Fibroblast of the aortic adventitia (primary cell): ENCODE results near the gene SPTLC3.

DNA sequence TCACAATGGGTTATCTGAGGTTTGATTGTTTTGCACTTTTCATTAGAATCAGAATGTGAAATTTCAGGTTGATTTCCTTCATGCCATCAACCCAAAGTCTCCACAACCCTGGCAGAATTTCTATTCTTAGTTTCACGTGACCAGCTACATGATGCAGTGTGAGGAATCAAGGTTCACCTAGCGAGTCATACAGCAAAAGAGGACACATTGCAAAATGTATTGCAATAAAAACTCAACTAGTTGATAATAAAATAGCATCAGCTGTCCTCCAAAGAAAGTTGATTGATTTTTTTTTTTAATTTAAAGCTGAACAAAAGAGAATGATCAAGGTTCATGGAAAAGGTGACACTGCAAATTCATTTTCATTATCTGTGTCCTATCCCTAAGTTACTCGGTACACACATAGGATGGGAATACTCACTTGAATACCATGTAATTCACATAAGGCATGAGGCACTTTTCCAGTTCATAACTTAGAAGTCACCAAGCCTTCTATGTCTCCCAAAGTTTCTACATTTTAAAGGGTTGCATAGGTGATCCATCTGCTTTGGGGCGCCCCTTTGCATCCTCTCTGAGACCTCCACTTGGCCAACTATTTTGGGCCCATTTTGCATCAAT is 2.1 kb downstream of the HAO1 start:
- CAGE, long polyA plus RNA = no peak

GRCh38 chr20:7981095-7981852 is 38.3 kb downstream of the TMX4 start:
- CAGE, long polyA plus RNA = no peak

DNA sequence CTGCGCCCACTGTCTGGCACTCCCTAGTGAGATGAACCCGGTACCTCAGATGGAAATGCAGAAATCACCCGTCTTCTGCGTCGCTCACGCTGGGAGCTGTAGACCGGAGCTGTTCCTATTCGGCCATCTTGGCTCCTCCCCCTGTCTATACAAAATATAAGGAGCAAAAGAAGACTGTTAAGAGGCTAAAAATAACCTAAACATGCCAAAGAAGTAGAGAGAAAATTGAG is 468.0 kb upstream of the PLCB4 start:
- CAGE, long polyA plus RNA = no peak

GRCh38 chr20:8774414-8775096 is 294.3 kb upstream of the PLCB4 start:
- CAGE, long polyA plus RNA = no peak

DNA sequence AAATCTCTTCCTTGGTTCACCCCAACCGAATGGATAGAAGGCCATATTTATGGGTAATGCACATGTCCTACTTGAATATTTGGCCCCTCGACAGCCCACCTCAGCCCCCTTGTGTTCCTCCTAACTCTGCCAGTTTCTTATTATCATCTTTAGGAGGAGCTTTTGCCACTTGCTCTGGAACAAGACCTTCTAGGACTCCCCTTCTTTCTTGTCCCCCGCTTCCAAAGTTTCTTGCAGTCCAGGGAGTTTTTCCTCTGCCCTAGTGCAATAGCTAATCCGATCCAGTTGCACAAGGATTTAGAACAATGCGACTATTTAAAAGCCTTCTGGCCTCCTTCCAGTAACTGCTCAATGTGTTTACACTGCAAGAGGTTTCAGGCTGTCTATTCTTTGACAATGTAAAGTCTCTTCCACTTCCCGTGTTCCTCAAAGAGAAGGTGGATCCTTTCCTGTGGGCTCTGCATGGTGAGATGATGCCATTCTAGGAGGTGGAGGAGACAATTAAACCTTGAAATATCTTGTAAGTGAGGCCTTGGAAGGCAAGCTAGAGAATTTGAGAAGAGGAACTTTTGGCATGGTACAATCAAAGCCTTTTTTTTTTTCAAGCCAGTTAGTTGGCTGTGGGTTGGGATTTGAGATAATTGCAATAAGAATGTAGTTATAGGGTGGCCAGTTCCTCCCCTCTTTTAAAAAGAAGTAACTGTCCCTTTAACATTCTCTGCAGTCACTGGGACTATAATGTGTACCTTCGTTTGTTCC is 212.6 kb upstream of the LAMP5 start:
- CAGE, long polyA plus RNA = no peak

DNA sequence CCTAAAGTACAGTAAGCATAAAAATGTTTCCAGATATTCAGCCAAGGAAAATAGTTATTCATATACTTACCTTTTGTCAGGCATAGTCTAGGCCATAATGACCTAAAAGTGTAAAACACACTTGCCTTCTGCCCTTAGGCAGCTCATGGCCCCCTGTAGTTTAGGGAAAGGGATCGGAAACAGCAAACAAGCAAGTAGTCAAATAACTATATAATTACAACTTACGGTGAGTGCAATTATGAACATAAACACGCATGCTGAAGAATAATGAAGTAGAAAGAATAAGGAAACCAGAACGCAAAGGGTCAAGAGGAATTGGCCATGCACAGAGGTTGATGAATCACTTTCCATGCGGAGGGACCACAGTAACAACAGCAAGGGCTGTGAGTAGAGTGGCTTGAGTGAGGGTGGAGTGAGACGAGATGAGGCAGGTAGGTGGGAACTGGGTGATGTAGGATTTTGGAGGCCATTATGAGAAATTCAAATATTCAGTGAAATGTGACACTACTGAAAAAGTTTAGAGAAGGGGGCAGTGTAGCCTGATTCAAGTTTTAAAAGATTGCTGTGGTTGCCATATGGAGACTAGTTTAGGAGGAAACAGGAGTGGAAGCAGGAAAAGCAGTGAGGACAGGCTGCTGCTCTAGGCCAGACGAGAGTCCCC is 112.3 kb upstream of the LAMP5 start:
- CAGE, long polyA plus RNA = no peak

- CAGE, long polyA plus RNA = no peak
These were observed 19.1 kb downstream of the SLX4IP start for GRCh38 chr20:10454126-10454593.

DNA sequence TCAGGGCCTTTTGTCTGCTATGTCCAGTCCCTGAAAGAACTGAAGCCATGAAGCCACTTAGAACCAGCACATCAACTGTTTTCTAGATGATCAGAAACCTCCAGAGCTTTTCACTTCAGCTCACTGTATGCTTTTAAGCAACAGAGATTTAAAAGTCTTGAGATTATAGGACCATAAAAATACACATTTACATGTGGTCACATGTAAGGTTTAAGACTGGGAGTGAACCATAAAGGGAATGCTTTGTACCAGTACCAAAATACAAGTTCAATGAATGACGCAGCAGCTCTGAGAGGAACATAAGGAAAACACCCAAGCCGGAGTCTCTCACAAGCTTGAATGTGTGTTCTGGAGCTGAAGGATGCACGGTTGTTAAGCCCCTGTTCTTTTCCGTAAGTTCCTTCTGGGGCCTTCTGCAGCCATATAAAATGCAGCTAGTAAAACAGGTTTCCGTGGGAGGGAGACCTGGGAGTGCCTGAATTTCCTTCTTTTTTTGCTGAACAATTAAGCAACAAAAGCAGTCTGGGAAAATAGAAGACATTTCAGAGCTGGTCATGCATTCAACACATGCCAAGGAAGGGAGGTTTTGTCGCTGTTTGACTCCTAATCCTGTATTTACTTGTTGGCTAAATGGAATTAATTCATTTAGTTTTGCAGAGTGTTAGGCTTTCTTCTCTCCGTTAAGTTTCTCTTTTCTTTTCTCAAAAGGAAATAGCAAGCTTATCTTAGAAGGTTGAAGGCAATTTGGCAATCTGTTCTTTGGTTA is 73.2 kb upstream of the JAG1 start:
- CAGE, long polyA plus RNA = no peak

DNA sequence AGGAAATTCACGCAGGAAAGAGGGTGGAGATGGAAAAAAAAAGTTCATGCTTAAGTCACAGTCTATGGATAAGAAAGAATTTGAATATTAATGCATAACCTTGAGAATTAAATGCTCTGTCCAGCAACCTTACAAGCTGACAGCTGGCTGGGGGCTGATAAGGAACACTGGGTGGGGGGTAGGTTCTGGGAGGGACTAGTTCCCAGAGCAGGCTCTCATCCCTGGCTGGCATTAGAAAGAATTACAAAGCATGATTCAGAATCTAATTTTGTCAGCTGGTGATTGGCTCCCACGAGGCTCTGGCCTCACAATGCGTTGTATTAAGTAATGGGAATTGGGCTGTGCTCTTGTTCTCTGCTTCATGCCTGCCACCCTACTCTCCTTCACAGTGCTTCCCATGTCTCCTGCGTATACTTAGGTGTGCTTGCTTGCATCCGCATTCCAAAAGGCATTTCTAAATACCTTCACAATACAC is 434.3 kb upstream of the JAG1 start:
- CAGE, long polyA plus RNA = no peak

DNA sequence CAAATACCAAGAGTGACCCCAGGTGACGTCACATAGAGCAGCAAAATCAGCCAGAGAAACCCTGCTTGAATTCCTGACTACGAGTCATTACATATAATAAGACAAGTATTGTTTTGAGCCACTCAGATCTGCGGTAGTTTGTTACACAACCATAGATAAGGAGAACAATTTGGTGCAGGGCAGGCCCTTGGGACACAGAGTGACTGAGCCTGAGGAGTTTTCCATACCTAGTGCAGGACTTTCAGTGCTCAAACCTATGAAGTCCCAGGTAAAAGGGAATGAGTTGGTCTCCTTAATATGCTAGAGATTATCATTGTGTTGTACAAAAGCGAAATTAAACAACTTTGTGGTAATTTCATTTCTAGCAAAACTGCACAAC is 556.1 kb upstream of the JAG1 start:
- CAGE, long polyA plus RNA = no peak

DNA sequence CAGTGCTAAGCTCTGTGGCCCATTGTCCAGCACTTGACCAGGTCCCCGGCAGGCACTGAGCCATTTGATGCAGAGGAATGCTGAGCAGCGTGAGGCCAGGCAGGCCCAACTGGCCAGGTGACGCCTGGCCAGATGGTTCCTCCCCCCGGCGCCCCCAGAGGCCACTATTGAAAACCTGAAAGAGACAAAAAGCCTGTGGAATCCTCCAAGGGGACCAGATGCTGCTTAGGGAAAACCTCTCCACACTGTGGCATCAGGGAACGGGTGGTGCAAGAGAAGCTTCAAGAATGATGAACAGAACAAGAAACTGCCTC is 597.6 kb upstream of the JAG1 start:
- CAGE, long polyA plus RNA = no peak

GRCh38 chr20:11919511-11920020 is 1.9 kb downstream of the BTBD3 start:
- CAGE, long polyA plus RNA = no peak

DNA sequence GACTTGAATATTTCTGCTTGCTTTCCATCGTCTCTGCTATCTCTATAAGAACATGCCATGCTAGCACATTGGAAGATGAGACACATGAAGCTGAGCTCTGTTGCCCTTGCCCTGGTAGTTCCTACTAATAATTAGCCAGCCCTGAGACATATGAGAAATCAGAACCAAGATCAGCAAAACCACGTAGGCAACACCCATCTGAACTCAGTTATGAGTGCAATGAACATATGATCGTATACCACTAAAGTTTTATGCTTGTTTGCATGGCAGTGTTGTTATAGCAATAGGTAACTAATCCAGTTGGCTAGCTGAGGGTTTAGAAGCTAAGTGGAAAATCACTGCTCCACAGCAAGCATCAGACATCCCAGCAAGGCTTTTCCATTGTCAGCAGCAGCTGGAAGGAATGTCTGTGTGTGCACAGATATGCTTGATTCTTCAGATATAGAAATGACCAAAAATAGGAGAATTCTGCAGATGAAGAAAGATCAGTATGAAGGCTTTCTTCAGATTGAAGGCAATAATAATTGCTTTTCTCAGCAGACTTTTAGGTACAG is 180.8 kb downstream of the BTBD3 start:
- CAGE, long polyA plus RNA = no peak

- CAGE, long polyA plus RNA = no peak
These were observed 259.9 kb downstream of the BTBD3 start for GRCh38 chr20:12177480-12178080.

DNA sequence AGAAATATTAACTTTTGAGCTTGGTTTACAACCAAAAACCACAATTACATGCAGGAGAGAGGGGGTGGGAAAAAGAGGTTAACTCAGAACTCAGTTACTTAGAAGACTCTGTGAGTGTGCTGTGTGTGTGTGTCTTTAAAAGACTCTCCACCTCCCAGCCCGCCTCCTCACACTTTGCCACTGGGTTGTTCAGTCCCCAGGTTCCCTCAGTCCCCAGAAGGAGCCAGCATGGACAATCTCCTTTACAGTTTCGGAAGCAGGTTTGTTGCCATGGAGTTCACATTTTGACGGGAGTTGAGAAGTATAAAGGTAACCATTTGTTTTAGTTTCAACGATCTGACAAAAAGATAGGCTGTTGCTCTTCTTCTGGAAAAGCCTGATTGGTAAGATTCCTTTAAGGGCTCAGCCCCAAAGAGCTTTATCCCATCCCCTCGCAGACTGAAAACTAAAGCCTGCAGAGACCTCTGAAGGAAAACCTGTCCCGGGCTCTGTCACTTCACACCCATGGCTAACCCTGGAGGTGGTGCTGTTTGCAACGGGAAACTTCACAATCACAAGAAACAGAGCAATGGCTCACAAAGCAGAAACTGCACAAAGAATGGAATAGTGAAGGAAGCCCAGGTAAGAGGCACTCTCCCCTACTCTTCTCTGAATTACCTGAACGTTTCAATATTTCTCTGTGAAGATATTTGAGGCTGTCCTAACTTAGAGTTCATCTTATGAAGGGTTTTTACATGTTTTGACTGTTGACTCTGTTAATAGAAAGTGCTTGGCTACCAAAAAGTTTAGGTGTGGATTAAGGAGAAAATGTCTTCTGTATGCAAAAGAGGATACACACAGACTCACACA is at the start of gene SPTLC3:
Gene SPTLC3, plus strand, starts transcription at position 209 of the 849 bp plus-strand sequence.
- CAGE, long polyA plus RNA = no peak

GRCh38 chr20:13028760-13028983 is 19.9 kb downstream of the SPTLC3 start:
- CAGE, long polyA plus RNA = no peak

GRCh38 chr20:13029806-13030450 is 21.2 kb downstream of the SPTLC3 start:
- CAGE, long polyA plus RNA = no peak

GRCh38 chr20:13481306-13481761 is 157.4 kb downstream of the TASP1 start:
- CAGE, long polyA plus RNA = no peak

DNA sequence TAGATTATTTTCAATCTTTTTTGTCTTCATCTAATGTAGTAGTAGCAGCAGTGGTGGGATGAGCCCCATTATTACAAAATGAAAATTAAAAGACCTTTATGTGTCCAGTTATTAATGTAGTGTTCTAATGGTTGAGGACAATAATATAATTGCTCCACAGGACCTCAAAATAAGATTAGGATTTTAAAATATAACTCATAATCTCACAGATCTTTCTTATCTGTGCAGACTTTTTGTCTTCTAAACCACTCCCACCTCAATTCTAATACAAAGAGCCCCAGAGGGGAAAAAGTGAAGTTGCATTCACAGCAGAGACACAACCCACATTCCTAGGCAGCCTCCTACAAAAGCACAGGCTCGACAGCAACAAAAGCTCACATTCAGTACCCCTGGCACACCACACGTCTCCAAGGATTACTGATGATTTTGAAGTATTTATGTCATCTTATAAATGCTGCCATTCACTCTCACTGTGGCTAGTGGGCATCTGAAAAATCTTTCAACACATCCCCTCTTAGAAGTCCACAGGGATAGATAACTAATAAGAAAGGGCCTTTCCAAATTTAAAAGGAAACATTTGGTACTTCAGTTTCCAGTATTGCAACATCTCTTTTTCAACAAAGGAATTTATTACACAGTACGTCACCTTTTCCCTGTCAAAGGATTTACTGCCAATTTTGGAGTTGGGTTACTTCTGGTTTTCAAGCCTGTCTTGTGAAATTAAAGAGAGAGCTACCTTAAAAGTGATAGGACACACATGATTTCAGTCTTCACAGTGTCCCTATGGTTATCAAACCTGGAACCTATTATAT is 146.8 kb downstream of the TASP1 start:
- CAGE, long polyA plus RNA = no peak

DNA sequence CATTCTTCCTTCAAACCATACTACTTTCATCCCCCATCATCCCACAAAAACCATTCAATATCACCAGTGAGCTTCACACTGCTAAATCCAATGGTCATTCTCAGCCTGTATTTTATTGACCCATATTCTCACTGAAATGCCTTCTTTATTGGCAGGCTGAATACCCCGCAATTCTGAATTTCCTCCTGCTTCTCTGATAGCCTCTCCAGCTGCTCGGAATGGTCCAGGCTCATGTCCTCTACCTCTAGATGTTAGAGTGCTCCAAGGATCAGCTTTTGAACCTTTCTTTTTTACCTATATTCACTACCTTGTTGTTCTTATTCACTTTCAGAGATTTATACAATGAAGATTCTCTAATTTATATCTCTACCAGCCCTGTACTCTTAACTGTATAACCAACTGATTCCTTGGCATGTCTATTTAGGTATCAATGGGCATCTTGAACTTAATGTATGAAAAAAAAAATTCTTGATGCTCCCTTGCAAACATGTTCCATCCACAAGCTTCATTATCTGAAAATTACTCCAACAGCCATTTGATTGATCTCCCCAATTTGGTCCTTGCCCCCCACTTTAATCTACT is 30.5 kb downstream of the ESF1 start:
- CAGE, long polyA plus RNA = no peak